ENCODE measurements around a stretch of chr1.

DNA sequence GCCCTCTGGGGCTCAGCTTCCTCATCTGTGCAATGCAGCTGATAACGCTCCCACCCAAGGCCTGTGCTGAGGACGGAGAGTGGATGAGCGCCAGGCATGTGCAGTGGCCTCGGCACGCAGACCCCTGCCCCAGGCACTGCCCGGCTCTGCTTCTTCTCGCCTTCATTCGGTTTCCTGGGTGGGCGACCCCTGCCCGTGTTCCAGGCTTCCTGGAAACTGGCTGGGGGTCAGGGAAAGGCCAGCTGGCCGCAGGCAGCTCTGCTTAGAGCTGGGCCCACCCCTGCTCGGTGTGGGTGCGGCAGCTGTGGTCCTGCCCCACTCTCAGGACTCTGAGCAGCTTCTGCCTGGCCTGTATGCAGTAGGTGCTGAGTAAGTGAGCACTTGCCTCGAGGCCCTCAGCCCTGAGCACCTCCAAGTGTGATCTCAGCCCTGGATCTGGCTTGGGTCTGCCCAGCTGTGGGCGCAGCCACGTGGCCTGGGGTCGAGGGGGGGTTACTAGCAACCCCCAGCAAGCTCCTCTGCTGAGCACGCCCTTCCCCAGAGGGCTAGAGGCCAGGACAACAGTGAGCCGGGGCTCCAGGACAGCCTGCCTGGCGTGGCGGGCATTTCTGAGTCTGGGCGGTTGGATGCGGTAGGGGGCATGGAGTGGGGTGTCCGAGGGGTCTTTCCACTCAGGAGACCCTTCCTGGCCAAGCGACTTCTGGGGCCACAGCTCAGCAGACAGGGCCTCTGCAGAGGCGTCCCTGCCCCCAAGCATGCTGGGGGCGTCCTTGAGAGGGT is 11.8 kb upstream of the TNFRSF14 start:
- PRO-cap, 8 experiments, result no peak in any of the 8 experiments

- PRO-cap, 8 experiments, result no peak in any of the 8 experiments
Observed at GRCh38 chr1:2550125-2550458, 6.1 kb upstream of the TNFRSF14 start.

DNA sequence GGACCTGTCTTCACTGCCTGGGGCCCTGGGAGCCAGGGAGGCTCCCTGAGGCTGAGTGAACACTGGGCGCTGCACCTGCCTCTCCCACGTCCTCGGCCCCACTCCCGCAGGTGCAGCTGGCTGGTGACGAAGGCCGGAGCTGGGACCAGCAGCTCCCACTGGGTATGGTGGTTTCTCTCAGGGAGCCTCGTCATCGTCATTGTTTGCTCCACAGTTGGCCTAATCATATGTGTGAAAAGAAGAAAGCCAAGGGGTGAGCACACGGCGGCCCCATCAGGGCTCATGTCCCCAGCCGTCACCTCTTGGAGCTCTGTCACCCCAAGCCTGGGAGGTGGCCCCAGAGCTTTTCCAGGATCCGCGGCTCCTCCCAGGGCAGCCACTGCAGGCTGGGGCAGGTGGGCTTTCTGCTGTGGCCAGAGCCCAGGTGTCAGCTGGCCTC is 5.4 kb downstream of the TNFRSF14 start:
- PRO-cap, 8 experiments, result peak in 3 of 8 experiments; most common plus-strand start position 294 of the sequence (in 3)

DNA sequence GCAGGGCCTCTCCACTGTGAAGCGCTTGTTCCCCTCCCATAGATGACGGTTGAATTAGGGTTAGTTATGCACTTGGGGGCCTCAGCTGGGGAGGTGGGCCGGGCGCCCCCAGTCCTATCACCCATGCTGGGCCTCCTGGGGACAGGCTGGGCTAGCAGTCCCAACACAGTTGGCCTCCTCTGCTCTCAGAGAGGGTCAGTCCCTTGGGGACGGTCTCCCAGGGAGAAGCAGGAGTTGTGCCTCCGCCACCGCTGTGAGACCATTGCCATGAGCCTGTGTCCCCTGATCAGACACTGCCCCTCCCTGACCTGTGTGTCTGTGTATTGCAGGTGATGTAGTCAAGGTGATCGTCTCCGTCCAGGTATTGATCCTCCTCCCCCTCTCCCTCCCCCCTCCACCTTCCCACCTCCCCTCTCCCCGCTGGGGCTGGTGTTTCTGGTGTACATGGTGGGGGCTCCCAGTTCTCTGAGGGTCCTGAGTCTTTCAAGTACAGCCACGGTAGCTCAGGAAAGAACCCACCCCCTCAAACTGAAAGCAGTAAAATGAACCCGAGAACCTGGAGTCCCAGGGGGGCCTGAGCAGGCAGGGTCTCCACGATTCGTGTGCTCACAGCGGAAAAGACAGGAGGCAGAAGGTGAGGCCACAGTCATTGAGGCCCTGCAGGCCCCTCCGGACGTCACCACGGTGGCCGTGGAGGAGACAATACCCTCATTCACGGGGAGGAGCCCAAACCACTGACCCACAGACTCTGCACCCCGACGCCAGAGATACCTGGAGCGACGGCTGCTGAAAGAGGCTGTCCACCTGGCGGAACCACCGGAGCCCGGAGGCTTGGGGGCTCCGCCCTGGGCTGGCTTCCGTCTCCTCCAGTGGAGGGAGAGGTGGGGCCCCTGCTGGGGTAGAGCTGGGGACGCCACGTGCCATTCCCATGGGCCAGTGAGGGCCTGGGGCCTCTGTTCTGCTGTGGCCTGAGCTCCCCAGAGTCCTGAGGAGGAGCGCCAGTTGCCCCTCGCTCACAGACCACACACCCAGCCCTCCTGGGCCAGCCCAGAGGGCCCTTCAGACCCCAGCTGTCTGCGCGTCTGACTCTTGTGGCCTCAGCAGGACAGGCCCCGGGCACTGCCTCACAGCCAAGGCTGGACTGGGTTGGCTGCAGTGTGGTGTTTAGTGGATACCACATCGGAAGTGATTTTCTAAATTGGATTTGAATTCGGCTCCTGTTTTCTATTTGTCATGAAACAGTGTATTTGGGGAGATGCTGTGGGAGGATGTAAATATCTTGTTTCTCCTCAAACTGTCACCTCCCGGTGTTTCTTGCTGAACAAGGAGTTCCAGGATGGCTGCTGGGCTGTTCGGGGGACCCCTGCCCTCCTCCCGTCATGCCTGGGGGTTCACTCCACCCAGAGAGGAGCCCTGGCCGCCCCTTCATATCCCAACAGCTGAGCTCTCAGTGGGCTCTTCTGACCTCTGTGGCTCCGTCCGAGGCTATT is 6.9 kb downstream of the TNFRSF14 start:
- PRO-cap, 8 experiments, result no peak in any of the 8 experiments

DNA sequence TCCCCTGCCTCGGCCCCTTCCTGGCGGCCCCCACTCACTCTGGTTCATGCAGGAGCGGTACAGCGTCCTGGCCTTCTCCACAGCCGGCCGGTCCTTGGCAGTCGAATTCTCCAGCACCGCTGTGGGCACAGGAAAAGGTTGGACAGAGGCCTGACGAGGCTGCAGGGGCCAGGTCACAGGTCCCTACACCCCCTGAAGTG is 22.6 kb downstream of the PRXL2B start:
- PRO-cap, 8 experiments, result no peak in any of the 8 experiments

DNA sequence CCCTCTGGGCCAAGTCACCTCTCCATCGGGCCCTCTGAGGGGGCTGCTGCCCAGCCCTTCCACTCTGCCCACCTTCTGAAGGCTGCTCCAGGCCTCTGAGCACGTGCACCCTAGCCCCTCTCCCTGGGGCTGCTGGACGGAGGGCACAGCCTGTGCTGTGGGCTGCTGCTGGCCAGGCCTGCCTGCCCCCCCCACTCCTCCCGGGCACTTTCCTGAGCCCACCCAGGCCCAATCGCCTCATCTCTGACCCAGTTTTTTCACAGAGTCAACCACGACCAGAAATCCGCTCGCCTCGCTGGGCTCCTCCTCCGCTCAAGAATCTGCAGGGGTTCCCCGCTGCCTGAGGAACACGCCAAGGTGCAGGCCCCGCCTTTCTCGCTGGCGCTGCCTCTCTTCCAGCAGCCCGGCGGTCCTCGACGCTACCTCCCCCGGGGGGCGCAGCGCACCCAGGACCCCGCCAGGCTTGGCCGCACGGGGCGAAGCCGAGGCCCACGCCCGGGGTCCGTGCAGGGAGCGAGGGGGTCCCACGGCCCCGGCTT is 9.6 kb upstream of the MMEL1 start:
- PRO-cap, 8 experiments, result peak in 7 of 8 experiments; most common plus-strand start position 372 of the sequence (in 4); most common minus-strand start position 245 of the sequence (in 4)

DNA sequence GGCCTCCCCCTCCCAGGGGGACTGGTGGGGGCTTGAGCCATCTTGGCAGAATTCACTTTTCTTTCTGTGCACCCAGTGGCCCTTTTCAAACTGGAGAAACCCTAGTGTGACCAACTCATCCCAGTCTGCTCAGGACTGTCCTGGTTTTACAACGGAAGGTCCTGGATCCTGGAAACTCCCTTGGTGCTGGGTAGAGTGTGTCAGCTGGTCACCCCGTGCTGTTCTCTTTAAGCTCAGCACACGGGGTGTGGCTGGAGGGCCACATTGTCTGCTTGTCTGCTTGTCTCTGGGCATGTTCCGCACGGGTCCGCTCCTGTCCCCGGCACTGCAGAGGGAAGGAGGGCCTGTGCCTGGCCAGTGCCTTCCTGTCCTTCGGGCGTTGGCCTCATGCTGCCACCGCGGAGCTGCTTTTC is 45.8 kb upstream of the TTC34 start:
- PRO-cap, 8 experiments, result no peak in any of the 8 experiments

- PRO-cap, 8 experiments, result no peak in any of the 8 experiments
Observed at GRCh38 chr1:2975816-2976024, 45.5 kb upstream of the ACTRT2 start.

DNA sequence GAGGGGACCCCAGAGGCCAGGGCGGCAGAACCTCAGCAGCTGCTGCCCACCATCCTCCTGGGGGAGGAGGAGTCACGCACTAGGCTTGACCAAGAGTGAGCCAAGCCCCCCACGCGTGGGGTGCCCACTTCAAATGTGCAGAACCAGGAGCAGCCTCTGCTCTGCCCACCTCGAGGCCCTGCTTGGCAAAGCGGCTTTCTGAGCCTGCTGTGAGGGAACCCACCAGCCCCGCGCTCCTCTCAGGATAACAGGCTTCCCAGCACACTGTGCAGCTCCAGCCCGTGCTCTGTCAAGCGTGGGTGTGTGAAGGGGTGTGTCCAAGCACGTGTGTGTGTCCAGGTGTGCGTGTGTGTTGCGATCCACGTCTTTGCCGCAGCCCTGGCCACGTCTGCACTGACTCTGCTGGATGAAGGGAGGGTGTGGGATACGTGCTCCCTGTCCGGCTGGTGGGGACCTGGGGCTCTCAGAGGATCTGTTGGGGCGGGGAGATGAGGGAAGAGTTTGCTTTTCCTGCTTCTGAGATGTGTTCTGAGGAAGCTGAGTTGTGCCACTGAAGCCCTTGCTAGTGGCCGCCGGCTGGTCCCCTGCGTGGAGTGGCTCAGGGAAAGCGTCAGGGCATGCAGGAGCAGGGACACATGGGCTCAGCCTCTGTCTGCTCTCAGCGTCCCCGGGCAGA is 7.0 kb downstream of the PRDM16 start:
- PRO-cap, 8 experiments, result no peak in any of the 8 experiments

GRCh38 chr1:3105436-3105978 is 36.5 kb downstream of the PRDM16 start:
- PRO-cap, 8 experiments, result no peak in any of the 8 experiments

DNA sequence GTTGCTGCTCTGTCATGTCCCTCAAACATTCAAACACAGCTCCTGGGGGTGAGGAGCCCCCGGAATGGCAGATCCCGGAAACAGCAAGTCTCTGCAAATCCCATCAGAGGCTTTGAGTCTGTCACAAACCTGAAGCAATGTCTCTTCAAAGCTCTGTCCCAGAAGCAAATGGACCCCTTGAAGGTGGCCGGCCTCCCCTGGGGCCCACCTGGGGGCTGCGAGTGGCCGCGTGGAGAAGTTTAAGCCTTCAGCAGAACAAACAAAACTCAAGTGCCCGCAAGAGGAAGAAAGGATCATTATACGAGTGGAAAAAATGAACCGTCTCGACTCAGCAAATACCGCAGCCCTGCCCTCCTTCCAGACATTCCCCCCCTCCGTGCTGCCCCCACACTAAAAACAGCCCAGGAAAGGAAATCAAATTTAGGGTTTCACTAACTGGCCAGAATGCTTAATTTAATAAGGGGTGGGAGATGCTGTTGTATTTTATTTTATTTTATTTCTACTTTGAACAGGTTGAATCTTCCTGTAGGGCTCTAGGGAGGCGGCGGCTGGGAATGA is 53.4 kb downstream of the PRDM16 start:
- PRO-cap, 8 experiments, result no peak in any of the 8 experiments

GRCh38 chr1:3156784-3157479 is 87.9 kb downstream of the PRDM16 start:
- PRO-cap, 8 experiments, result no peak in any of the 8 experiments

DNA sequence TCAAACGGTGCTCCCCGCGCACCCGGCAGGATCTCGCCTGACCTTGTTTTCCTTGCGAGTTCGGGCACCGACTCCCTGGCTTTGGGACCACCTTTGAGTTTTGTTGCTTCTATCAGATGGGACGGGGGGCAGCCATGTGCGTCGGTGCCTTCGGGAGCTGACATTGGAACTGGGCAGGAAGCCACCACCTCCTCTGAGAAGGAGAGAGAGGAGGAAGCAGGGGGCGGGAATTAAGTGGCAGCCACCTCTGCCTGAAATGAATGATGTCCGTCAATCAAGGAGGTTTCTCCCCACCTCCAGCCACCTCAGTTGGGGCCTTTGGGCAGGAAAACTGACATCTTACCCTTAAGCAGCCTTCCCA is 119.6 kb downstream of the PRDM16 start:
- PRO-cap, 8 experiments, result no peak in any of the 8 experiments

DNA sequence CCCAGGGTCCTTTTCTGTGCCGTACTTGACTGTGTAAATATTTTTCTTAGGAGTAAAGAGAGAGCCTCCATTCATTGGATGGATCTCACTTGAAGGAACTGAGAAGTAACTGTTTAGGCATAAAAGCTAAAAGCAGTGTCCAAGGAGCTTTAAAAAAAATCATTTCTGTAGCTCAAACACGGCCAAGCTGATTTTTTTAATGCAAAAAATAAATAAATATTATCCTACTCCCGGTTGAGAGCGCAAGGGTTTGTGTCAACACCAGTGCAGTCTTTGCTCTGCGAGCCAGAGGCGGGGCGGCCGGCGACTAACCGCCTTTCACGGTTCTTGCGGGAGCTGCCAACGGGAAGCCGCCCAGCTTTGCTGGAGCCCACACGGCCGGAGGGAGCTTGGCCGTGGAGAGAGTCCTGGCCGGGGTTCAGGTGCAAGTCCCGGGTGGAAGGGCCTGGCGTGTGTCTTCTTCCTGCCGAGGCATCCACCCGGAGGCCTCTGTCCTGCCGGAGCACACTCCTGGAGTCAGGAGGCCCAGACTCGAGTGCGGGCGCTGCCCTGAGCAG is 169.4 kb downstream of the PRDM16 start:
- PRO-cap, 8 experiments, result no peak in any of the 8 experiments

GRCh38 chr1:3282863-3283734 is 171.4 kb upstream of the ARHGEF16 start:
- PRO-cap, 8 experiments, result no peak in any of the 8 experiments

GRCh38 chr1:3291971-3292775 is 162.3 kb upstream of the ARHGEF16 start:
- PRO-cap, 8 experiments, result no peak in any of the 8 experiments

DNA sequence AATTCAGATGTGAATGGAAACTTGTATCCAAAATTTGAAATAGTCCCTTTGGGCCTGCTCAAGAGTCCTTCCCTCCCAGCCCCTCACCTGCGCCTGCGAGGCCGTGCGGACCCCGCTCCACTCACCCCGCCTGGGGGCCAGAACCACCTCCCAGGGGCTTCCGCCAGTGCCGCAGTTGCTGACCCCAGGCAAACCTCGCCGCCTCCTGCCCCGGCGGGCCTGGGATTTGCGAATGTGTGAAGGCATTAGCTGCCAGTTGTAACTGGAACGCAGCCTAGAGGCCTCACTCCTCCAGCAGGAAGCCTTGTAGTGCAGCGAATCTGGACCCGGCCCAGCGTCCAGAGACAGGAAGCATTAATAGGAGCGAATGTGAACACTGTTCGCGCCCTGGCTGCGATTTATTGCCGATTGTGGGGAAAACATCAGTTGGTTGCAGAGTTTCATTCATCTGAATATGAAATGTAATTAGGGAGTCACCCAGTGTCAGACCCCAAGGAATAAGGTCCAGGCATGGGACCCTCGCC is 140.9 kb upstream of the ARHGEF16 start:
- PRO-cap, 8 experiments, result no peak in any of the 8 experiments

DNA sequence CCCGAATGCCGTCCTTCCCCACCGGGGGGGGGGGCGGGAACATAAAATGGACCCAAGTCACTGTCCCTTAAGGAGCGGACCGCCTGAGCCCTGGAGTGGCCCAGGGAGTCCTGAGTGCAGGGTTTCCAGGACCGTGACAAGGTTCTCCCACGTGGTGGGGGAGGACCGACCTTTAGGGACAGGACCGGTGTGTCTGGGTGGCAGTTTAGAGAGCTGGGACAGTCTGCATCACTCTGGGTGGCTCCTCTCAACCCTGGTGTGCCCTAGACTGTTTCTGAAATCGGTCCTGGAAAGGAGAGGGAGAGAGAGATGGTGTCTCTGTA is 140.5 kb upstream of the ARHGEF16 start:
- PRO-cap, 8 experiments, result no peak in any of the 8 experiments

GRCh38 chr1:3322864-3323997 is 131.2 kb upstream of the ARHGEF16 start:
- PRO-cap, 8 experiments, result no peak in any of the 8 experiments

DNA sequence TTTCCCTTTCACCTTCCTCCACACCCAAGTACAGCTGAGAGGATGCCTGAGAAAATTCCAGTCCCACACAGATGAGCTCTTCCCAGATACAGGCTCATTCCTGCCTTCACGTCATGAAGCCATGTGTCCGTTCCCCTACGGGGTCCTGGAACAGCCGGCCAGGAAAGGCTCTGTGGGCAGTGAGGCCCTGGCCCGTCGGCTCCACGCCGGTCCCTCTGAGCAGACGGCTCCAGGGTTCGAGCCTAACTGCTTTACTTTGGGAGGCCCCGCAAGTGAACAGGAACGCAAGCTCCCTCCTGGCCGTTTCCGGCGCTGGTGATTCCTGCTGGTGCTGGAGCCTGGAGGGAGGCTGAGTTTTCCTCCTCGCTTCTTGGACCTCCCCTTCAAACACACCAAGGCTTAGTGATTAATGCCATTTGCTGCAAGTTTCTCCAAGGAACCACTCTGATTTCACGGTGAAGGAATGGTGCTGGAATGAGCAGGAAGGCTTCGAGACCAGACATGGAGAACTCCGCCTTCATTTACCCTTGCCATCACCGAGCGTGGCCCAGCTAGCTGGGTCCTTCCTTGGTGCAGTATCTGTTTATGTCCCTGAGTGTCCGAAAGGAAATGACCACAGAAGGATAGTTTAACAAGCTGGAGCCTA is 57.0 kb upstream of the ARHGEF16 start:
- PRO-cap, 8 experiments, result no peak in any of the 8 experiments